Measurements from ENCODE around the genes ADH6, LAMTOR3, DNAJB14, DDIT4L and PPP3CA.

DNA sequence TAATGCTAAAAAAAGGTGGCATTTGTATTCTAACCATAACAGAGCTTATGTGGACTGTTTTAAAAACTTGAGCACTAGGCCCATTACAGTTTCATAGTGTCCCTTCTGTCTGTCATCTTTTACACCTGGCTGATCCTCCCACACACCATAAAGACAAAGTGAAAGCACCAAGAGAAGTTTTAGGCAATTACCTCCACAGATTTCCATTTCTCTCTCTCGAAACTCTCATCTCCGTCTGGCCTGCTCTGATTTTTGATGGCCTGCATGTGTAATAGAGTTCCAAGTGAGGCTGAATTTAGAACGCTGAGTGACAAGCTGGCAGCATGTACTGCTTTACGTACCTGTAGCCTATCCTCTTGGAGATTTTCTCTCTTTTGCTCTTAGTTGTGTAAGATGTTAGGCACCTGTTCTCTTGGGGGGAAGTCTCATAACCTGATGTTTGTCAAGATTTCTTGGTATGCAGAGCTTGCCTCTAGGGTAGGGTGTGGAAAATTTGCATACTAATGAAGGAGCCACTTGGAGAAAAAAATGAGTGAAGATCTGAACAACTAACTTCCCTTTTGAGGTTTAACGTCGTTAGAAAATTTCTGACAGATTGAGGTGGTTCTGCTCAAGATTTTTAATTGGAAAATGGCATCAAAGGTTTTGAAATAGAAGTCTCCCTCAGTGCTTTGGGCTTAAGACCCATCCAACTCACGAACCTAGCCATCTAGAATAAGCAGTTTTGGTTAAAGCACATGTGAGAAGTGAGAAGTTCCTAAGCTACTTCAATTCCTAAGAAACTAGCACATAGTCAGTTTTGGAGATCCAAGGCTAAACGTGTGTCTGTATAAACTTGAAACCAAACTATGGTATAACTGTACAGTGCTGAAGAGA is 57.6 kb upstream of the RAP1GDS1 start:
- PRO-cap, result no peak

DNA sequence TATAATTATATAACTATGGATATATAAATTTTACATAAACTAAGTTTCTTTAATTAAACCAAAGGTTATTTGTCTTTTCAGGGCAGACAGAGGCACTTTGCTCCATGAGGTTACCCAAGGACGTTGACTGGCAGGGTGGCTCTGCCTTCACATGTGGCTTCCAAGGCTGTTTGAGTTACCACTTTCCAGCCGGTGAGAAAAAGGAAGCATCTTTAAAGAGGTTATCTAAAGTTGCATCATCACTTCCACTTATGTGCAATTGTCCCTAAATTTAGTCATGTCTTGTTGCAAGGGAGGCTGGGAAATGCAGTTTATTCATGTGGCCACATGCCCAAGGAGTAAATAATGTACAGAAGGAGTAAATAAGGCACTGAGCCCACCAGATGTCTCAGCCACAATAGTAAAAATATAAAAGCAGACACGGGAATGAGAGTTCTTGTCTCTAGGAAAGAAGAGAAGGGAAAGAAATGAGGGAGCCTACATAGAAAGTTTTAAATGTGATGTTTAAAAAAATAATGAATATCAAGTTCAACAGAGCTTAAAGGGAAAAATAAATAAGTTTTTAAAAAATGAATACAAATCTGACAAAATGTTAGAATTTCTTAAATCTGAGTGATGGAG is 28.9 kb upstream of the RAP1GDS1 start:
- PRO-cap, result no peak

DNA sequence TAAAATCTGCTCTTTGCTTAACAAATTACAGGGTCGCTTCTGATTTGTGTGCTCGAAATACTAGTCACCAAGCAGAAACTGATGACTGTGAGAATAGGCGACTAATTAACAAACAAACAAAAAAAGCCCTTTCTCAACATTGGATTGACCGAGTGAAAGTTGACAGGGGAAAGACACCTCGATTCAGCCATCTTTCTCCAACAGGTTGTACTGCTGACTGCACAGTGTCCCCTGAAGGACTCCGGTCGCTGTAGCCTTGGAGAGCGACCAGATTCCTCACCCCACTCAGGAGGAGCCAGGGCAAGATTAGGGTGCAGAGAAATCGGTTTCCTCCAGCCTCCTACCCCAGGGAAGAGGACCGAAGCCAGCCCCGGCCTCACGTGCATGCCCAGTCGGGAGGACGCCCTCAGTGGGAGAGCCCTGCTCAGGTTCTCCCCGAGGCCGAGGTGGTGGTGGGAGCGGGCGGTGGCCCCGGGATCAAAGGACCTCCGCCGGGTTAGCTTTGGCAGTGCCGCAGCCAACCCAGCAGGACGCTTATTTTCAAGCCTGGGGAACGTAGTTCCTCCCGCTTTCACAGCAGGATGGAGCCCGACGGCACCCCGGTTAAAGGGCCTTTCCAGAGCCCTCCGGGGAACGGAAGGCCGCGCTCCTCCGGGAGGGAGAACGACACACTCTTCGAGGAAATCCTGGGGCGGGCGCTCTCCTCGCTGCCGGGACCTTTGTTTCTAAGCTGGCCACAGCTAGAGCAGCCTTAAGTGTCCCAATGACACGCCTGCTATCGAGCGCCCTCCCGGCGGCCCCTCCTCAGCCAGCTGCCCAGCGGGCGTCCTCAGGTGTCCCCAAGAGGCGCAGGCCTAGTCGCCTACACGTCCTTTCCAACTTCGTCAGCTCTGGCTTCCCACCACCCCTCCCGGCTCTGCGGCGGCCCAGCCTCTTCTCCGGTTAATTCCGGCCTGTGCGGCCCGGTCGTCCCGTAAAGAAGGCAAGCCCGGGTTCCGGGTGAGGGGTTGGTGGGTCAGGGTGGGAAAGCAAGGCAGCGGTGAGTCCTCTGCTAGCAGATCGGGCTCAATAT is 848 bp upstream of the RAP1GDS1 start:
- PRO-cap, result unidirectional peak, plus-strand start at position 284 of the sequence; bidirectional peak, plus-strand start at position 884 of the sequence, minus-strand start at position 727 of the sequence

DNA sequence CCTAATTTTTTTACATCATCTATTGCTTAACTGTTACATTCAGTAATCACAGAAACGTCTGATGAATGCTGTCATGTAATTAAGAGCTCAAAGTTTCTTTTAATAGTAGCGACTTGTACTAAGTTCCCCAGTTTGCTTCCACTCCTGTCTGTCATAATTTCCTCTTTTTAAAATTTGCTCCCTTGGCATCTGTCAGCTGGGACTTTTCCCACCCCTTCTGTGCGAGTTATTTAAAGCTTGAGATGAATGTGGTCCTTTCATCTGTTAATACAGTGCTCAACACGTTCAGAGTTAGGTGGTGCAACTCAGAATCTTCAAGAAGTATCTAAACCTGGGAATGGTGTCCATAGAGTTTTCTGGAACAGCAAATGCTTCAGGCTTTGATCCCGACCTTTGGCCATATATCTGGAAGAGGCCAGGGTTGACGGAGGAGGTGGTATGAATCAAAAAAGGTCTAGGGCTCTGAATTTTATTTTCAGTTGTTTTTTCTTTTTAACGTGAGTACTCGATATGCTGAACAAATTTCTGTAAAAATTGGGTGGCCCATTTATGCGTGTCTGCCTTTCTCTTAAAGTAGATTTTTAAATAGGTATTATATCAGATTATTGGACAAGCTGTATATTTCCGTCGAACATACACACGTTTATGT is 1.4 kb downstream of the RAP1GDS1 start:
- PRO-cap, result no peak

- PRO-cap, result no peak
Measured at GRCh38 chr4:99043252-99043828, 45.2 kb downstream of the ADH5 start.

- PRO-cap, result no peak
Measured at GRCh38 chr4:99089759-99090429, 1.3 kb upstream of the ADH5 start.

GRCh38 chr4:99155124-99155415 is 11.0 kb upstream of the ADH4 start:
- PRO-cap, result no peak

GRCh38 chr4:99218867-99219600 is at the start of gene ADH6:
TSS of gene ADH6 (minus strand) at chr4:99219246.
- PRO-cap, result no peak

DNA sequence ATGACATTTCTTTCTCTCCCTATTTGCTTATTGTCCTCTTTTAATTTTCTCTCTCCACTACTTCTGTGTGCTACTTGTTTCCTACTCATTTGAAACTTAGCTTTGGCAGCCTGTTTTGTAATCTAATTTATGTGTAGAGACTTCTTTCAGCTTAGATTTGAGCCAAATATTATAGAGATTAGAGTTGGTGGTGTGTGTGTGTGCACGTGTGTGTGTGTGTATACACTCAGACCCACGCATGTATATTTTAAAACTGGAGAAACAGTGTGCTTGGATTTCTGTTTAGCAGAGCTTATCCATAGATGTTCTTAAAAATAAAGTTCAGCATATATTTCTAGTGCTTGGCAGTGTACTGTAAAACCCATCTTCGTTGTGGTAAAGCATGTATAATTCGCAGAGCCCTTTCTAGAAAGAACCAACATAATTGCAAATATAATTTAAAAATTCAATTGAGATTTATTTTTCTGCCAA is 1.8 kb downstream of the ADH1B start:
- PRO-cap, result no peak

DNA sequence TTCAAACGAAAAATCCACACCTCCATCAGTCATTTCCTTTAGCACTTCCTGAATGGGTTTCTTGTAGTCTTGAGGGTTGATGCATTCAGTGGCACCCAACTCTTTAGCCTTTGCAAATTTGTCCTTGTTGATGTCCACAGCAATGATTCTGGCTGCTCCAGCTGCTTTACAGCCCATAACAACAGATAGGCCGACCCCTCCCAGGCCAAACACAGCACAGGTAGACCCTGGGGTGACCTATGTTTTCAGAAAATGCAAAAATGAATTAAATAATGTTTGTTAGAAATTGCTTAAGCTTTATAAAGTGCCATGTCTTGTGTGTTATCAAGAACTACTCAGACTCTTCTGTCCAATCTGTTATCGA is 9.7 kb downstream of the ADH1C start:
- PRO-cap, result no peak

DNA sequence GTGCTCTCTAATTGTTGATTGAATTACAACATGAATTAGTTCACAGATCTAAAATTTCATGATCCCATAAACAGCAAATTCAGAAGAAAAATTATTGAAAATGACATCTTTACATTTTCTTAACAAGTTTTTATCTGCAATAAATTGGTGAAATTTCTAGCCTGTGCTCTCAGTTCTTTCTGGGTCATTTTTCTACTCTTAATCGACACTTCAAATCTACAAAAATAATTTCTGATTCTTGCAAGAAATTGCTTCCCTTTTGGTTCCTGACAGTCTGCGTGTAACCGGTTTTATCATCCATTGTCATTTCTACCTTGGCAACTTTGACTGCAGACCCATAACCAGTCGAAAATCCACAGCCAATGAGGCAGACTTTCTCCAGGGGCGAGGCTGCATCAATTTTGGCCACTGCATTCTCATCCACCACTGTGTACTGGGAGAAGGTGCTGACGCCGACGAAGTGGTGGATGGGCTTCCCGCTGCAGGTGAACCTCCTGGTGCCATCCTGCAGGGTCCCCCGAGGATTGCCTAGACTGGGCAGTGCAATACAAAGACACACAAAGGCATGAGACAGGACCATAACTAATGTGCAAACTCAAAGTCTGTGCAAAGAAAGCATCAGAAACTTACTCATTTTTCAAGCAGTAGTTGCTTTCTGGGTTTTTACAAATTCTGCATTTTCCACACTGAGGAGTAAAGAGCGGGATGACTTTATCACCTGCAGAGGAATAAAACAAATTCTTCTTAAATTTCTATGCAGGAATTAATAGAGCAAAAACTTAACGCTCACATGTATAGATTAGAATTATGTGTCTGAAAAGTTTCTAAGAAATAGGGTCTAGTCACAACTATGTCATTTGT is 7.8 kb downstream of the ADH1C start:
- PRO-cap, result no peak

DNA sequence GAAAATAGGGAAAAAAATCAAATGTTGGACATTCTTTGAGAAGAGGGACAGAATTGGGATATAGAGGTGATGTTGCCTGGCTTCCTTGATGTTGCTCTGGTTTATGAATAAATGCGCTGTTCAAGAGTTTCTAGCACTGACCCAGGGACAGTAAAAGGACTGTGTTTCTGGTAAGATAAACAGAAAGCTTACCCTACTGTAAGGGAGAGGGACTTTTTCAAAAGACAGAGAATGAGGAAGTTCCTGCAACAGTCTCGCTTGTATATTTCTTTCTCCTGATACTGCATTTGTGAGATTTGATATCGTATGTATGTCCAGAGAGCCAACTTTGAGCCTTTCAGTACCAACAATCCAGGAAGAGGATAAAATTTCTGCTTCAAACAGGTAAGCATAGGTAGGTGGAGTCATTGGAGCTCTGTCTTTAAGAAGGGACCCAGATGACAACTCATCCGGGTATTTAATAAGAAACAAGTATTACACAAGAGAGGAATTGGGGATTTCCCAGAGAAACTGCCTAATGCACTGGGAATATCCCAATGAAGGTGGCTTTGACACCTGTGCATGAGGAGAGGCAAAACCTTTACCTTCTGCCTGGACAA is 719 bp downstream of the DAPP1 start:
- PRO-cap, result no peak

DNA sequence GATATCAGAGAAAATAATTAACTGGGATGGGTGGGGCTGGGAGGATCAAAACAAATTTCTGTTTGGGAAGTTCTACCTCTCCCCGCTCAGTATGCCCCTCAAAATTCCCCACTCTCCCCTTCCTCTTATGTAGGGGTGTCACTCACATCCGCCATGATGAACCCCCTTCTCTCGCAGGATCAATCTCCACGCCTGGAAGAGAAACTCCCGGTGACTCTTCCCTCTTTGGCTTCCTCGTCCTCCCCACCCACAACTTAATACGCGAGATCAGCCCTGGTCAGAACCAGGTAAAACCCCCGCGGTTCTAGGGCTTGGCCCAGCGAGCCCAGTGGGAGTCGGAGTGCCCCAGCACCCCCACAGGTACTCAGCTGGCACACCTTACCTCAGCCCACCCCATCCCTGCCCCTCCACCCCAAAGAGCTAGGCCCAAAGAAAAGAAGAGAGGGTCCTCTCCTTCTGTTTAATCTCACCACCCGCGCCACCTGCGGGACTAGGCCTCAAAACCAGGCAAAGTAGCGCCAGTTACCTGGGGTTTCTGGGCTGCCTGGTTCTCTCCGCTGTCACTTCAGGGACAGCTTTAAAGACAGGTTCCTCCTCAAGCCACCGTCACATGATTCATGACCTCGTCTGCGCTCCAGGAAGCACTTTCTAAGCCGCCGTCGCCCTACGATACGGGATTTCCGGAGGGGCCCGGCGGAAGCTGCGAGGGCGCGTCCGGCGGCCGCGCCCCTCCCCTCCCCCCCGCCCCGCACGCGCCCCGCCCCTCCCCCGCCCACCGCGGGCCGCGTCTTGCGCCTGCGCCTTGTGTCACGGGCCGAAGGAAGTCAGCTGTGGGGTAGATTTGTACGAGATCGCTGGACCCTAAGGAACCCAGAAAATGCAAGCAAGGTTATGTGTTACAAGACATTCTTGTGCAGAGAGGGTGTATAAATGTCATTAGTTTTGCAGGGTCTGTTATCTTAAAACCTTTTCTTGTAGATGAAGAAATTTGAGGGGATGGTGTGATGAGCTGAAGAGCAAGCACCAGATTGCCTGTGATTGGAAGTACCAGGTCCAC is at the start of gene LAMTOR3:
LAMTOR3 (minus strand) TSS at position 619 of the 1,057 bp plus-strand sequence.
- PRO-cap, result bidirectional peak, plus-strand start at position 817 of the sequence, minus-strand start at position 619 of the sequence

- PRO-cap, result bidirectional peak, plus-strand start at chr4:99946762, minus-strand start at chr4:99946585
Measured at GRCh38 chr4:99946346-99946910, at the start of gene DNAJB14. TSS of gene DNAJB14 (minus strand) at chr4:99946618.

- PRO-cap, result bidirectional peak, plus-strand start at chr4:100190573, minus-strand start at chr4:100190468
Measured at GRCh38 chr4:100190368-100191151, at the start of gene DDIT4L. TSS of gene DDIT4L (minus strand) at chr4:100190468.

- PRO-cap, result no peak
Measured at GRCh38 chr4:101037718-101038394, 309.5 kb downstream of the PPP3CA start.

- PRO-cap, result no peak
Measured at GRCh38 chr4:101200479-101201144, 146.7 kb downstream of the PPP3CA start.

GRCh38 chr4:101306137-101306802 is 41.1 kb downstream of the PPP3CA start:
- PRO-cap, result no peak

GRCh38 chr4:101346706-101347663 is at the start of gene PPP3CA:
TSS of gene PPP3CA (minus strand) at chr4:101347526.
- PRO-cap, result bidirectional peak, plus-strand start at chr4:101347784, minus-strand start at chr4:101347500

GRCh38 chr4:101813491-101814125 is 23.1 kb downstream of the BANK1 start:
- PRO-cap, result no peak